Left common carotid artery plus branches (tissue), 1 donor: ENCODE results near the genes FCN2 and KCNT1.

DNA sequence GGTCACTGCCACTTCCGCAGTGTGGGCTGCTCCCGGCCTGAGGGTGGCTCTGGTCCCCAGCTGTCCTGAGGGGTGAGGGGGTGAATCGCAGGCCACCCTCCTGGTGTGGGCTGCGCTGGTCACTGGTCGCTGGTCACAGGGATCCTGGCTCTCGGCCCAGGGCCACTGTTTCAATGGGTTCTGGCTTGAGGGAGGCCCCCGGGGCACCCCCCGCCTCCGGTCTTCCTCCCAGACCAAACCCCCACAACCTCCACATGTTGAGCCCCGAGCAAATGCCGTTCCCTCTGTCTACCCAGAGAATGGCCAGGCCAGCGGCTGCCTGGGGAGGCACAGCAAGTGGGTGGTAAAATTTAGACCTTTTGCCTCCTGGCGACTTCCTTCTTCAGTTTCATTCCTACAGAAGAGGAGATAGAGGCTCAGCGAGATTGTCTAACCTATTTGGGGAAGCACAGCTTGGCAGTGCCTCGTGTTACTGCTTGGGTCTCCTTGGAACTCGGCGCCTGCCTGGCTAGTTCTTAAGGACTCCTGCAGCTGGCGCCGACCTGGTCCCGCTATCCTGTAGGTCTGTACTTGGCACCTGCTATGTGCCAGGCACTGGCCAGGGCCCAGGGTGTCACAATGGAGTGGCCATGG, 48.2 kb downstream of the RXRA start:
- PRO-cap, result no peak

- PRO-cap, result no peak
Observed at GRCh38 chr9:134420765-134421366, 94.6 kb downstream of the RXRA start.

- PRO-cap, result no peak
Observed at GRCh38 chr9:134430829-134431477, 104.7 kb downstream of the RXRA start.

DNA sequence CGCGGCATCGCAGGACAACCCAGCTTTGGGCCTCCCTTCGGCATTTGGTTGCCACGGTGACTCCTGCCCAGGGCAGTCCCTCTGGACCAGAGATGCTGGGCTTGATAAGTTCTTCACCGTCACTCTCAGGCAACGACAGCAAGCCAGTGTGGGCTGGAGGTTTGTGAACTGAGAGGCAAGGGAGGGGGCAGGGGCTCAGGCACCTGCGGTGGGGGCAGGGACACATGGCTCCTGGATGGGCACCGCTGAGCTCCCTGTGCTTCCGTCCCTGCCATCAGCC, 116.3 kb downstream of the RXRA start:
- PRO-cap, result no peak

DNA sequence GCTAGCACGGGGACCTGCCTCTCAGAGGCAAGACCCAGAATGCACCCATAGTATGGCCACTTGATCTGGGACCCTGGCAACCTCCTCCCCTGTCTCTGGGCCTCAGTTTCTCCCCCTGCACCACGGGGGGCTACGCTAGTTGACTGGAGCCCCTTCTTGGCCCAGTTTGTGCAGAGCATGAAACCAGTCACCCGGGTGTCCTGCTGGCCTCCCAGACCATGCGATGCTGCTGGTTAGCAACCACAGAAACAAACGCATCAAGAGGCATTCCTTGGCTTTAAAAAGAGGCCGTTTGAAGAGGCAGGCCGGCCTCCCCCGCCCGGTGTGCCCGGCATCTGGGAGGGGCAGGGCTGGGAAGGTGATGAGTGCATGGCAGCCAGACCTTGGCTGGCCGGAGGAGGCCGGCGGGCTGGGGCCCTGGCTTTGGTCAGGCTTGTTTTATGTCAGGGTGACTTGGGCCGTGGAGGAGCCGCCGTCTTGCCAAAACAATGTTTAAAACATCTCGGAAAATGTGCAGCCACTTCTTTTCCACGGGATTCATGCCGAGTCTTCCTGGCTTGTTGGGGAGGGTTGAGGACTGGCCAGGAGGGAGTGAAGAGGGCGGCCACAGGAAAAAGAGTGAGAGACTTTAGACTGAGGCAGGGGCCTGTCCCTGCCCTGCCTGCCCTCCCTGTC, 142.7 kb downstream of the RXRA start:
- PRO-cap, result unidirectional peak, plus-strand start at position 390 of the sequence

GRCh38 chr9:134546319-134546955, 95.2 kb upstream of the COL5A1 start:
- PRO-cap, result no peak

DNA sequence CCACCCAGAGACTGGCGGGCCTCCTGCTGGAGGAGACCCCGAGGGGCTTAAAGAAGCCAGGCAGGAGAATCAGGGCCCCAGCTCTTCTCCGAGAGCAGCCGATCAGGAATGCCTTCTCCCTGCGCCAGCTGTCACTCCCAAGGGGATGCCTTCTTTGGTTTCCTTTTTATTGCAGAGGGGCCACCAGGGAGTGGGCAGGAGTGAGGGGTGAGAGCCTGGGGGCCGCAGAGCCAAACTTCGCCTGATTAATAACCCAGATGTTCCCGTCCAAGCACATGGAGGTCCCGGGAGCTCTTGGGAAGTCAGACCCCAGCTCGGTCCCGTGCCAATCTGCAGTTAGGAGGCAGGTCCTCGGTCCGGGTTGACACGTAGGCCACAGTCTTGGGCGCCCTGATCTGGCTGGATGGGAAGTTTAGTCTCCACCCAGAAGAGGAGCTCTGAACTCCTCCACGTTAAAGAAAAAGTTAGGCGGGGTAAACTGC, 653 bp upstream of the COL5A1 start:
- PRO-cap, result no peak

DNA sequence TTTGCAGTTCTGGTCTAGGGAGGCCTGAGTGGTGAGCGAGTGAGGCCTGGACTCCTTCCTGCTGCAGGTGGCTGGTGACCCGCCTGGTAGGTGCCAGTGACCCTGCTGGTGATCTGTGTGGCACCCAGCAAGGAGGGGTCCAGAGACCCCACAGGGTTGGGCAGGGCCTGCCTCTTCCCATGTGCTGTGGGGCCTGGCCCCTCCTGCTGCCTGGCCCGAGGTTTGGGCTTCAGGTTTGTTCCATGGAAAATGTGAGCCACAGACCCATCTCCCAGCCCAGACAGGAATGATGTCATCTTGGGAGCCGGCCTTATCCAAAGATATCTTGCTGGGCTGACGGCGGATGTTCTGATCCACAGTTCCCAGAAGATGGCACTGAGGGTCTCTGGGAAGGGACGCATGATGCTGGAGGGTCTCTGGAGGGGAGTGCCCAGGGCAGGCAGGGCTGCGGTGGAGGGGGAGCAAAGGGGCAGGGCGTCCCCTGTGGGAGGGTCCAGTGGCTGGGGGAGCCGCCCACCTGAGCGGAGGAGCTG, 67.9 kb downstream of the COL5A1 start:
- PRO-cap, result no peak

GRCh38 chr9:134872369-134872884, 8.2 kb upstream of the FCN2 start:
- PRO-cap, result no peak

GRCh38 chr9:134880415-134881010, at the start of gene FCN2:
FCN2 (plus strand) TSS chr9:134880810.
- PRO-cap, result no peak

DNA sequence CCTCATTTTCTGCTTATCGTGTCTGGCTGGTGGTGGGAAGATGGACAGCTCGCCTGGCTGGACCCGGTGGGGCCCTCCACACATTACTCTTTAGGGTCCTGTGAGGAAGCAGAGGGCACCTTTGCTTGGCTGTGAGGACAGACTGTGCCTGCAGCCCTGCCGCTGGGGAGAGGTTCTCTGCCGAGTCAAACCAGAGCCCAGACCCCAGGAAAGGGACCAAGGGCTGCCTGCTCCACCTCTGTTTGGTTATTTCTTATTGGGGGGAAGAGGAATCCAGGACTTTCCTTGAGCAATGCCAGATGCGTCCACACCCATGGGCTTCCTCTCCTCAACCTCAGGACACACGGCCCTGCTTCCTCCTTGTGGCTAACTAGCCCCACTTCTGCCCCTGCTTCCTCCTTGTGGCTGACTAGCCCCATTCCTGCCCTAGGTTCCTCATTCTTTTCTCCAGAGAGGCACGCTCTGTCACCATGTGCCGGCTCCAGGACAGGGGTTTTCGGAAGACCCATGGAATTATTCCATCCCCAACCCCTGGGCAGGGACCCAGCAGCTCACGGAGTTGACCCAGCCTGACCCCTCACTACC, 11.4 kb upstream of the FCN1 start:
- PRO-cap, result no peak

GRCh38 chr9:135339943-135340300, 139.7 kb upstream of the PPP1R26 start:
- PRO-cap, result no peak

DNA sequence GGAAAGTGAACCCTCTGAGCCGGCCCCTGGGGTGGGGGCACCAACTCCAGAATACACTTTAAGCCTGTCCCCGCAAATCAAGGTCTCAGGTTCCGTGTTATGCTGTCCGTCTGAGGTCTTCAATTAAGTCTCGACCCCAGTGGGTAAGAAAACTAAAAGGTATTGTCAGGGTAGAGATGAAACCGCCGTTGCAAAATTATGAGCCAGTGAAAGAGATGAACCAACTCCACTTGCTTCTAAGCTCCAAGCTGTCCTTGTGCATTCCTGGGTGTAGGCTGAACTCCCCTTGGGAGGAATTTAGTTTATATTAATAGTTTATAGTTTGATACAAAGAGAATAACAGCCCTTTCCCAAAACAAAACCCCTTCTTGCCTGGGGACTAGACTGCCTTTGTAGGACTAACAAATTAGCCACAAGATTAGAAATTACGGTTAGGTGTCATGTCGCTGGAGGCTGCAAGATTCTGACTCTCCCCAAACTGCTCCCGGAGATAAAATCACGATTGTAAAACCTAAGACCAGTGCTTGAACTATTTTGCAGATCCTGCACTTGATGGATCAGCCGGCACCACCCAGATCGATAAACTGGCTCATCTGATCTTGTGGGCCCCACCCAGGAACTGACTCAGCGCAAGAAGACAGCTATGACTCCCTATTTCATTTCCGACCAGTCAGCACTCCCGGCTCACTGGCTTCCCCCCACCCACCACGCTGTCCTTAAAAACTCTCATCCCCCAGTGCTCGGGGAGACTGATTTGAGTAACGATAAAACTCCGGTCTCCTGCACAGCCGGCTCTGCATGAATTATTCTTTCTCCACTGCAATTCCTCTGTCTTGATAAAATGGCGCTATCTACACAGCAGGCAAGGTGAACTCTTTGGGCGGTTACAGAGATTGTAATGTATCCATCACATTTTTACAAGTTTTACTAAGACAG, 10.9 kb upstream of the PPP1R26 start:
- PRO-cap, result no peak

DNA sequence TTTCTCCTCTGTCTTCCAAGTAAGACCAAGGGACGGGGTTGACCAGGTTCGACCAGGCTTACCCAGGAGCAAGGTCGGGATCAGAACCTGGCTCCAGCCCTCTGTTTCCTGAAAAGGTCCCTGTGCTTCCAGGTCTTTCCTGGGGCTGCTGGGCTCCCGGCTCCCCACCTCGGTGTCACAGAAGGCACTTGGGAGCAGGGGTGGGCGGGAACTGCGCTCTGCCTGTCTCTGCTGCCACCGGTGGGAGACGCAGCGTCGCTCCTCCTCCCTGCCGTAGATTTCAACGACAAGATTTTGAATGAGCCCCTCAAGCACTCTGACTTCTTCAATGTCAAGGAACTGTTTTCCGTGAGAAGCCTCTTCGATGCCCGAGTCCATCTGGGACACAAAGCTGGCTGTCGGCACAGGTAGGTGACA, 1.1 kb downstream of the MRPS2 start:
- PRO-cap, result no peak

DNA sequence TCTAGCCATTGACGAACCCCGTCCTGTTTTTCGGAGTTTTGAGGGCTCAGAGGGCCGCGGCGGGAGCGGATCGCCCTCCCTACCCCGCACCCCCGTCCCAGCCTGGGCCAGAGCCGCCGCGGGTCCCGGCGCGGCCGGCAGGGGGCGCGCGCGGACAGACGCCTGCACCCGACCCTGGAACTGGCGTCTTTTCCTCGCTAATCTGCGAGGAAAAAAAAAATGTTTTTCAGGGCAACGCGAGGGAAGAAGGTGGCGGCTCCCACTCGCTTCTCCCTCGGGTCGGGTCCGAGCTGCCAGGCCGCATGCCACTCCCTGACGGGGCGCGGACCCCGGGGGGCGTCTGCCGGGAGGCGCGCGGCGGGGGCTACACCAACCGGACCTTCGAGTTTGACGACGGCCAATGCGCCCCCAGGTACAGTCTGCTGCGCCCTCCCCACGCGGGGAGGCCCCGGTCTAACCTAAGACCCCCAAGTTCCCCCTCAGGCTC, at the start of gene KCNT1:
TSS of gene KCNT1 (plus strand) at position 229 of the 487 bp plus-strand sequence.
- PRO-cap, result no peak

DNA sequence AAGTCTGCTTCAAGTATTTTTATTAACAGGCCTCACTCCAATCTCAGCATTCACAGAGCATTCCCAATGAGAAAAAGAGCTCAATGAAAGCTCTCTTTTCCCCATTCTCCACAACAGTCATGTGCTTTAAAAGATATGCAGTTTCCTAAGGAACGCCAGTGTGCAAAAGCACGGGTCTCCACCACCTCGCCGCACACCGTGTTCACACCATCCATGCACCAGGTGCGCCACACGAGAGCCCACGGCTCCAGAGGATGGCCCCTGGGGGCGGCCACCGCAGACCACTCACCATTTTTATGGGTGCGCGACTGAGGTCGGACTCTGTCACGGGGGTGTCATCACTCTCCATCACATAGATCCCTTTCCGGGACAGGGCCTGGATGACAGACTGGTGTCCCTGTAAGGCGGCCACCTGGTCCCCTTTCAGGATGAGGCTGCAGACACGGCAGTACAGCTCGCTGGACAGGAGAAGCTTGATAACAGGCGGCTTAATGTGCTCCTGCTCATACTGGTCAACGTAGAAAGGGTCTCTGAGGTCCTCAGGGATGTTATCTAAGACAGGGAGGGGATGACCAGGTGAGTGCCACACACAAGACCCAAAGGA, 24.7 kb downstream of the CAMSAP1 start:
- PRO-cap, result no peak

- PRO-cap, result no peak
Observed at GRCh38 chr9:135887040-135888186, 19.9 kb downstream of the CAMSAP1 start.

- PRO-cap, result no peak
Observed at GRCh38 chr9:135911352-135912471, 4.4 kb upstream of the CAMSAP1 start.

DNA sequence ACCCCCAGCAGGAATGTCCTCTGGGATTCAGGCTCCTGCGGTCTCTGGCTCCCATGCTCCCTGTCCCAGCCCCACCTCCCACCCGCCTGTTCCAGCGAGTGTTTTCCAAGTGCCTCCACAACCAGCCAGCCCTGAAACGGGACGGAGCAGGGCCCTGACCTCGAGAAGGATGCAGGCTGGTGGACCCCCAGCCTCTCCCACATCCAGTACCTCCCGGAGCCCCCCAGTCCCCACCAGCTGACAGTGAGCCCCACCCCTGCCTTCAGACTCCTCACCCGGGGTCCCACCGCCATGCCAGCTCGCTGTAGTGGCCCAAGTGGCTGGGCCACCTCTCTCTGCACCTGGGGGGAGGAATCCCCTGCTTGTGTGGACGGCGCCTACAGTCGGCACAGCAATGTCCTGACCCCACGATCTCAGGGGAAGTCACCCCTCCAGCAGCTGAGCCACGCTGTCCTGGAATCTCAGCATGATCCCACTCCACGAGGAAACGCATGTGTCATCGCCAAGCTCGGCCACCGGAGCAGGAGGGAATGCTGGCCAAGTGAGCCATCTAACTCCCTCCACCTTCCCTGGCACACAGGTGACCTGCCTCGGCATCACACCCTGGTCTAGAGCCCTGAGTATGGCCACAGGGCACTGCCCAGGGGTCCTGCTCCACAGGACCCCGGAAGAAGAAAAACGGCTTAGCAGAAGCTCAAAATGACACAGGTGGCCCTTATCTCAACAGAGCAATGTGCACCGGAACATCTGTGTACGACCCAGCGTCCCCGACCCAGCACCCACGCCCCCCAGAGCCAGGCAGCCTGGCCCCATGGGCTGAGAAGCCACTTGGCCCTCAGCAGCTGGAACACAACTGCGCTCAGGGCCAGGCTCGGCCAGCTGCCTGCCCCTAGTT, 23.1 kb upstream of the CAMSAP1 start:
- PRO-cap, result no peak

DNA sequence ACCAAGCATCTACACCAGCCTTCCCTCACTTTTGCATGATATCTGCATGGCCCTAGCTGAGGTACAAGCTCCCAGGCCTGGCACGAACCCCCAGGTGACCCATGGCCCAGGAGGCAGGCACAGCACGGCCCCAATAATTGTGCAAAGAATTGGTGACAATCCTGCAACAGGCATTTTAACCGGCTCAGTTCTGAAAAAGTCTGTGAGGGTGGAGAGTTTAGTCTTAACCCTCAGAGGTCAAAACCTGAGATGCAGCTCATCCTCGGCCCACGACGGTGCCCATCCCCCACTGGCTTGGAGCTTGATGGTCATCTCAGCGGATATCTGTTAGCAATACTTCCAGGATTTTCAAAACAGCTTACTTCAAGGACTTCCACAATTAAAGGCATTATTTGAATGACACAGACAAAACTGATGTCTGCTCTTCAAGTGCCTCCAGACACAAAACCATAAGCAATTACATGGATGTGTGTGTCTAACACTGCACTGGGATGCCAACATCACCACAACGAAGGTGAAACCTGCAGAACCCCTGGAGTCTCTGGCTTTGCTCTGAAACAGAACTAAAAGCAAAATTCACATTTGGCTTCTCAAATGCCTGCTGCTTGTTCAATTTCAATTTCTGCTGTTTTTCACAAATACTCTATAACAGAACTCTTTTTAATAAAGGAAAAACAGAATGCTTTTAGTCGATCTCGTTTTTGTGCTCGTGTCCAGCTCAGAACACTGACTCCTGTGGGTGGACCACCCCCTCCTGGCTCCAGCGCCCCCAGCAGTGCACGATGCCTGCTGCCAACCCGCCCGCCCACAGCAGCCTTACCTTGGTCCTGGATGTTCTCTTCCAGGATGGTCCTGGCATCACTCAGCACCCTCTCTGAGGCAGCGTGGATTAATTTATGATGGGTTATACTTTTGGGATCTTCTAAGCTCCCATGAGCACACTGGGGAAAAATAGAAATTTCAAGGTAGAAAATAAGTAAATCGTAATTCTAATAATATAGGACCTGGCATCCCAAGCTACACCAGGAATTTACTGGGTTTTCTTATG, 6.4 kb downstream of the UBAC1 start:
- PRO-cap, result no peak